Bronchial lymph node (tissue), 1 donor: ENCODE measurements around a stretch of chr9.

- PRO-cap: no peak
Measured at GRCh38 chr9:135280717-135280918, 193.2 kb downstream of the OLFM1 start.

GRCh38 chr9:135491021-135491453 lies 8.6 kb downstream of the PIERCE1 start:
- PRO-cap: no peak

DNA sequence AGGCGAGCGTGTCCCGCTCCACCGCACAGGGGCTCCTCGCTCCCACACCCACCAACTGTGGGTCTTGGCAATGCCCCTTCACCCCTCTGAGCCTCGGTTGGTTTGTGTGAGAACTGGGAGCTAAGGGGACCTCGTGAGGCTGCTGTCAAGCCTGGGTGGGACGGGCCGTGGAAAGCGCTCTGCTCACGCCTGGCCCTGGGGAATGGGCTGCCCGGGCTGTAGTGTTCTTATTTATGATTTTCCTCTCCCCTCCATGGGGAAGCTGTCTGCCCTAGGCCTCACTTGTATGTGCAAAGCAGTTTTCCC lies 7.1 kb downstream of the MRPS2 start:
- PRO-cap: no peak

DNA sequence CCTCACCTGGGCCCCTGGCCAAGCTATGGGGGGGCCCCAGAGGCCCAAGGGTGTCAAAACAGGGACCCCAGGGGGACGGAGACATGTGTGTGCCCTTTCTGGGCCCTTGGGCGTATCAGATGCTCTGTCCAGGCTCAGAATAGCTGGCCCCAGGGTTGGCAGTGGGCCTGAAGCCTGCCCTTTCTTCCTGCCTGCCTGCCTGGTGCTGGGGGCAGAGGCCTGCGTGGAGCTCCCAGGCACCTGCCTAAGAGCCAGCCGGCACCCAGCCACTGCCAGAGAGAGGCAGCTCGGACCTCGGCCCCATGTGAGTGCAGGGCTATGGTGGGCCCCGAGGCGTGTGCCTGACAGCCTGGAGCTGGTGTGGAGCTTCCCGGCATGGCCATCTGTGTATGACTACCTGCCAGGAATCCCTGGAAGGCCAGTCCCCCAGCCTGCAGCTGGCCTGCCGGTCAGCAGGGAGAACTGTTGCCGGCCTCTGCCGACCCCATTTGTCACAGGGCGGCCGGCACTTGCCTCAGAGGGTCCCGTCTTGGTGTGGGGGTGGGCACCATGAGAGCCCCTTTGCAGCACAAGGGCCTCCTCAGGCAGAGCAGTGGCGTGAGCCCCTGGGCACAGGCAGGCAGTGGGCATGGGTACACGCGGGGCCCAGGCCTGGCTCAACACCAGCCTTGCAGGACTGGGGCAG lies 42.0 kb downstream of the KCNT1 start:
- PRO-cap: no peak

DNA sequence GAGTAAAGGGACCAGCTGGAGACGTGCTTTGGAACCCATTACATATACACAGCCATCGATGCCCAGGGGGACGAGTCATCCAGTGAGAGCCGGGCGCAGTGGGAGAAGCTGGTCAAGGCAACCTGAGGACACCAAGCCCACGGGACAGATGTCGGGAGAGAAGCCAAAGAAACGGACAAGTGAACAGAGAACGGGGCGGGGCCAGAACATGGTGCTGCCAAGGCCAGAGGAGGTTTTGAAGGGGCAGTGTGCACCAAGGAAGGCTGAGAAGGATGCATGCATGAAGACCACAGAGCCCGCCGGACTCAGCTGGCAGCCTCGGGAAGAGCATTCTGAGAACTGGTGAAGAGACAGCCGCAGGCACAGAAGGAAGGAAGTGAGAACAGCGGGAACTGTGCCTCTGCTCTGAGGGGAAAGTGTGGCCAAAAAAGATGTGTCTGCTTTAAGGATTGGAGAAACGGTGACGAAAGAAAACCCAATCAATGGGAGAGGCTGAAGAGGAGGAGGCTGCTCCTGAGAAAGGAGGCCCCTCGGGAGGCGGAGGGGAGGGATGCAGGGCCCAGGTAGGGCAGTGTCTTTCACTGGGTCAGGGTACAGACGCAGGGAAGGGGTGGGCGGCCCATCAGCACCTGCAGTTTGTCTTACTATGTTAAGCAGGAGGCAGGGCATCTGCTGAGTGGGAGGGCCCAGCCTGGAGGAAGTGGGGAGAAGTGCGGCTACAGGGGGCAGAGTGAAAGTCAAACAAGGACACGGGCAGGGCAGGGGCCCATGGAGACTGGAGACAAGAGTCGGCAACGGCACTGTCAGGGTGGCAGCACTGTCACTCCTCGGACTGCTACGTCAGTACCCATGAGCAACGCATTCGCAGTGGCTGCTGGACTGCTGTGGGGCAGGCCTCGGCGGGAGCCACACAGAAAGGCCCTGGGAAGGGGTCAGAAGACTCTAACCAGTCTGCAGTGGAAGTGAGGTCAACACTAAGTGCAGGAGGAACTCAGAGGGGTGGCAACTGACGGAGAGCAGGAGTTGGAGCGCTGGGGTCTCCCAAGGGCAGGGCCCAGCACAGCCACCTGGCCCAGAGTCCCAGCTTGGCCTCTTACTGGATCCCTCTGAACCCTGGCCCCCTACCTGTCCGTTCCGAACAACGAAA lies 19.9 kb downstream of the CAMSAP1 start:
- PRO-cap: no peak

DNA sequence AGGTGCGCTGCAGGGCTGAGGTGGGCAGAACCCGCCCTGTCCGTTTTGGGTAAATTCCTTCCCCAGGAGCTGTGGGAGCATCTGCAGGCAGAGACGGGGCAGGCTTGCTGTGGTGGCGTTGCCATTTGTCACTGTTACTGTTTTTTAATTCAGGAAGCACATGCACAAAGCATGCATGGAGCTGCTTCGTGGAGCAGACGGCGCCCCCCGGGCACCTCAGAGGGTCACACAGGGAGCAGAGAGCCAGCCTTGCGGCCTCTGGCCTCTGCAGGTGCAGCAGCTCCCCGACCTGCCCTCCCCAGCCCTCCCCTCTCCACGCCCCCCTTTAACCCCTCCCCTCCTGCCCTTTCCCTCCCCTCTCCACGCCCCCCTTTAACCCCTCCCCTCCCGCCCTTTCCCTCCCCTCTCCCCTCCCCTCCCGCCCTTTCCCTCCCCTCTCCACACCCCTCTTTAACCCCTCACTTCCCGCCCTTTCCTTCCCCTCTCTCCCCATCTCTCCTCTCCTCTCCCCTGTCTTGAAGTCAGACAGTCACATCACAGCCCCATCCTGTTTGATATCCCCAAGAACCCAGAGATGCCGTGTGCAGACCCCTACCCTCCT lies 29.4 kb upstream of the UBAC1 start:
- PRO-cap: unidirectional peak, minus-strand start at position 300 of the sequence

DNA sequence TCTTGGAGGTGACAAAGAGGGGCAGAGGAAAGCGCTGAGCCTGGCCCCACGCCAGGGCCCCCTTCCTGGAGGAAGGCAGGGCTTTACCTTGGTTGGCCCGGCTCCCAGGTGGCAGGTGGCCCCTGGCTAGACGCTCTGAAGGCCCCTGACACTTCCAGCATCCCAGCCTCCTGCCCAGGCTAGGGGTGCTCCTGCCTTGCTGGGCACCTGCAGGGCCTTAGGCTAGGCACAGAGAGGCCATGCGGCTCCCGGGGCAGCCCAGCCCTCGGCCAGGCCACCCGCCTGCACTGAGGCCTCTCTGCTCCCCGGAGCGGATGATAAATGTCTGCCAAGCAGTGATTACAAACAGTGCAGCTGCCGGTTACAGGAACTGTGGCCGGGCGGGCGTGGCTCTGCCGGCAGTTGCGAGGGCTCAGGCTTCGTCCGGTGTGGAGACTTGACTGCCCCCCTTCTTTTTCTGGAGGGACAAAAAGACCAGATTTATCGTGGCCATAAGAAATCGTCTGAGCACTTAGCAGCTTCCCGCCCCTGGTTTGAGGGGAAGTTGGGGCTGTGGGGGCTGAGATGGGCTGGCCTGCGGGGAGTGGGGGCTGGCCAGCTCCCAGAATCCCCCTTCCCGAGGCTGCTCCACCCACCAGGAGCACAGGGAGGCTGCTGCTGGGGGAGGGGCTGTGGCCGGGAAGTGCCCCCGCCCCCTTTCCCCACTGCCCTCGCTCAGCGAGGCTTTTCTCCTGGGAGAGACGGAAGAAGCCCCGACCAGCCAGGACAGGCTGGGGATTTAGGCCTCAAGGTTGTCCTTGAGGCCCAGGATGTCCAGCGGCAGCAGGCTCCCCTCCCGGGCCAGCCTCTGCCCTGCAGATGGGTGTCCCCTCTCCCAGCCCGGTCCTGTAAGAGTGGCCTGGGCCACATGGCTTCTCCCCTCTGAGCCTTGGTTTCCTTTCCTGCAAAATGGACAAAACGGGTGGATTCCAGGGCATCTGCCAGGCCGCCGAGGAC lies 31.6 kb upstream of the UBAC1 start:
- PRO-cap: bidirectional peak, plus-strand start at position 737 of the sequence, minus-strand start at position 535 of the sequence

DNA sequence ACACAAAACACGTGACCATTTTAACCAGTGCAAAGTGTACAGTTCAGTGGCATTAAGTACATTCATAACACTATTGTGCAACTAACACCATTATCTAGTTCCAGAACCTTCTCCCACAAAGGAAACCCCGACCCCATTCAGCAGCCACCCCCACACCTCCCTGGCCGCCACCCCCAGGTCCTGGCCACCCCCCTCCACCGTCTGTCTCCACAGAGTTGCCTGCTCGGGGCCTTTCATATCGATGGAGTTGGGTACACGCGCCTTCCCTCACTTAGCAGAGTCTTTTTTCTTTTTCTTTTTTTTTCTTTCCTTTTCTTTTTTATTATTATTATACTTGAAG lies 33.7 kb upstream of the UBAC1 start:
- PRO-cap: no peak

GRCh38 chr9:136012017-136012646 lies 51.0 kb upstream of the UBAC1 start:
- PRO-cap: bidirectional peak, plus-strand start at chr9:136012395, minus-strand start at chr9:136012084

- PRO-cap: no peak
Measured at GRCh38 chr9:136052961-136053451, 42.1 kb downstream of the NACC2 start.

DNA sequence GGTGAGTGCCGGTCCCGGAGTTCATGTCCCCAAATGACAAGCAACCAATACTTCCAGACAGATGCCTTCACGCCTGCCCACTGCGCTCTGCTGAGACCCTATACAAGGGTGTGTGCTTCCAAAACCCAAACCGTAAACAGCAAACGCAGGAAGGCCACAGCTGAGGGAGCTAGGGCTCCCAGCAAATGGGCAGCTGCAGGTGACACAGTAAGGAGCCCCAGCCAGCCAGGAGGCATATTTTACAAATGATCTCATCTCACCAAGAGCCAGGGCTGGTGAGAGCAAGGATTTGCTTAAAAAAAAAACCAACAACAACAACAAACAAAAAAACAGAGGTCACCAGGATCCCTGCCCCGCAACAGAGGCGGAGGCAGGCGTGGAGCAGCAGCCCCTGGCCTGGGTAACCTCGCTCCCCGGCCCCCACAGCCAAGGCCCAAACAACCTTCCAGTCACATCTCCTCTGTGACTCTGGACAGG lies 3.5 kb downstream of the NACC2 start:
- PRO-cap: no peak

GRCh38 chr9:136117226-136118035 lies 1.2 kb downstream of the TMEM250 start:
- PRO-cap: no peak

DNA sequence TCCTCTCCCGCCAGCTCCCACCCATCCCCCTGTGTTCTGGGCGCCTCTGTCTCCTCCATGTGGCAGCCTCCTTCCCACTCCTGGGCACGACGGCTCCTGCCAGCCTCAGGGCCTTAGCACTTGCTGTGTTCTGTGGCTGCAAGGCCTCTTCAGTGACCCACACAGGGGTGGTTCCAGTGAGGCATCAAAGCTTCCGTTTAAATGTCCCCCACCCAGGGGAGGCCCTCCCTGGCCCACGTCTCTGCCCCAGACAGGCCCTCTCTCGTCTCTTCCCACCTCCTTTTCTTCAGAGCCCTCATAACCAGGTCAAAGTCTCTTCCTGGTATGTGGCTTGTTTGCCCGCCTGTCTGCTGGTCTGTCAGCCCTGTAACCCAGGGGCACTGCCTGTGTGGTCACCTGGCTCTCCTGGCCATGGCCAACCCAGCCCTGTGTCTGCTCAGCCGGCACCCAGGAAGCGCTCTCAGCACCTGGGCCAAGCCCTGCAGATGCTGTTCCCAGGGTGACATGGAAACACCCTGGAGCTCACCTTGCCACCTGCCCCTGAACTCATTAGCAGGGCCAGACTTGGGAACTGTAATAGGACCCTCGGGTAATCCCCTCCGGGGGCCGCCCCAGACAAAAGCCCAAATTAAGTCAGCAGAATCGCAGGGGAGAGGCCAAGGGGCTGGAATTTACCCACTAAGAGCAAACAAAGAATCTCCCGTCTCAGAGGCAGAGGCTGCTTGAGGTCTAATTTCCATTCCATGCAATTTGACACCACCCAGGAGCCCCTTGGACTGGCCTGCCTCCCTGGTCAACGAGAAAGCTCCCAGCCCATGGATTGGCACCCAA lies 33.7 kb downstream of the LHX3 start:
- PRO-cap: no peak

DNA sequence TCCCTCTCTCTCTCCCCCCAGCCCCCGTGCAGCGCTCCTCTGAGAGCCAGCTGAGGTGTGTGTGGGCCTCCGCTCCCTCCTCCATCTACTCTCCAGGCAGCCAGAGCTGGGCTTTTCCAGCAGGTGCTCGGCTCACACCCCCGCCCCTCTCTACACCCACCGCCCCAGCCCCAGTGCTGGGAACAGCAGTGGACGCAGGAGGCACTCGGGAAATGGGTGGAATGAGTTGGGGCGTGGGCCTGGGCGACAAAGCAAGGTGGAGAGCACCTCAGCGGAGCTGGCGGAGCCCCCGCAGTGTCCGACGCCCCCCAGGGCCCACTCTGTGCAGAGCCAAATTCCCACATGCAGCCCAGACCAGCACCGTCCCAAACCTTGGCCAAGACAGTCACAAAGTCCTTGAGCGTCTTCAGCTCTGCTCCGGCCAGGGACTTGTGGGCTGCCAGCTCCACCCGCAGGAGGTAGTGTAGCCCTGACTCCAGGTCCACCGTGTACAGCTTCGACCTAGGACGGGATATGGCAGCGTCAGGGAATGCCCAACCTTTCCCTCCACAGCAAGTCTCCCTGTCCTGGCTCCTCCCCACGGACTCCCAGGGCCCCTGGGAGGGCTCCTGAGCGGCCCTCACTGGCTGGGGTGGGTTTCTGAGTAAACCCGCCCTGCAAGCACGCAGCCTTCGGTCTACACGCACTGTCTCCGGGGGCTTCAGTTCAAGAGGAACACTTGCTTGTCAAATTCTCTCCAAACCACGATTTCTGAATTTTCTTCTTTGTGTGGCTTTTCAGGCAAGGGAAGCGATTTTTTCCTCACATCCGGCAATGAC lies 13.6 kb upstream of the LHX3 start:
- PRO-cap: no peak

- PRO-cap: no peak
Measured at GRCh38 chr9:136437353-136438089, 2.1 kb downstream of the INPP5E start.

DNA sequence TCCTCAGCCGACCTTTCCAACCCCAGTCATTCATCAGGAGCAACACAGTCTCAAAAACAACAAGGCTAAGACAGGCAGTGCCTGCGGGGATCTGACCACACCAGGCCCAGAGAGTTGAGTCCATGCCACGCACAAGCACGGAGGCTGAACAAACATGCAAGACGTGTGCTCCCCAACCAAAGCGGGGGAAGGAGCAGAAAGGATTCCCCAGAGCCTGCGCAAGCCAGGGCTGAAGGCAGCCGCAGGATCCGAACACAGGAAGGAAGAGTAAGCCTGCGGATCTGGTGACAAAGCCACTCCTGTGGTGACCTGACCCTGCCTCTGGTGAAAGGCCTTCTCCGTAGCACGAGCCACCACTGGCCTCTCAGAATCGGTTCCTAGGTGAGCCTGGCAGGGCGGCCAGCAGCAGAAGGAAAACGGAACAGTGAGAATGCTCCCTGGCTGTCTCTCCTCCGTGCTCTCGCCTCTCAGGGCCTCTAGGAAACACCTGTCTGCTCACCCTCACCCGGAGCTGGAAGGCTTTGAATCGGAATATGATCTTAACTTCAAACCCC lies 12.8 kb downstream of the SEC16A start:
- PRO-cap: no peak

DNA sequence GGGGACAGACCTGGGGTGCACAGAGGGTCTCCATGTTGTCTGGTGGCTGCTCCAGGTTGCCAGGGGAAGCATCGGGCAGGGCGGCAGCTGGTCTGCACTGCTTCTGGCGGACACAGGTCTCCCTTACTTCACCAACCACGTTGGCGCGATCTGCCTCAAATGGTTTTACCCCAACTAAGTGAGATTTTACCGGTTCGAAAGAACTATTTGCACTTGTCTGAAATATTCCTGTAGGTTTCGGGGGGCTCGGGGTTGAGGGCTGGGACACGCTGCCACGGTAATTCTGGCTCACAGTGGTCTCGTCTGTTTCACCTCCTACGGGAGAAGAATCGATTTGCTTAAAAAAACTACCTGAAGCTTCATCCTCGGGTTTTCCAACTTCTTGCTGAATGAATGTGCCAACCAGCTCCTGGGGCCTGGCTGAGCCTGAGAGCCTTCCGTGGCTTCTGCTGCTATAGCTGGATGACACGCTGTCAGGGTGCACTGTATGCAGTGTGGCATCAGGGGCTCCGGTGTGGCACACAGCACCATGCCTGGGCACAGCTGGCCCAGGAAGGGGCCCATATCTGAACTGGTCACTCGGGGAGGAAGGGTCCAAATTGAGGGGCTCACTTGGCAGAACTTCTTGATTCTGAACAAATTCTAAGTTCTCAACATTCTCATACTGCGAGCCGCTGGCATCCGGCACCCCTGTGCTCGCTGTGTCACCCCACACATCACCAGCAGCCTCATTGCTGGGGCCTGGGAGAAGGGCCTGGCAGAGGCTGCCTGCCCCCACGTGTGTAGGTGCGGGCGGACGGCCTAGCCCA lies 7.0 kb downstream of the SEC16A start:
- PRO-cap: no peak

DNA sequence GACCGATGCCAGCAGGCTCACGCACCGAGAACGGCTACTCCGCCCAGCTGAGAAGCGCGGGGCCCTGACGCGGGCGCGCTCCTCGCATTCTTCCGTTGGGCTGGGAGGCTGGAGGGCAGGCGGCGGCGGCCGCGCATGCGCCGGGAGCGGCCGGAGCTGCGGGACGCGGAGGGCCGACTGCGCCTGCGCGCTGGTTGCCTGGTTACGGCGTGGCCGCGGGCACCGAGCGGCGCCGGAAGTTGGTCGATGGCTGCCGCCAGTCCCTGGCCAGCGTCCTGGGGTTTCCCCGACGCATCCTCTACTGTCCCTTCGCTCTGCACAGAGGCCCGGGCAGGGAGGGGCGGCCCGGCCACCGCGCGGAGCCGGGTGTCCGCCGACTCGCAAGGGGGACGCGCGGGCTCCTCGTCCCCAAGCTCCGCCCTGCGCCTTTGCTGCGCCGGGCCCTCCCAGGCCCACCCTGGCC lies 865 bp upstream of the SEC16A start:
- PRO-cap: bidirectional peak, plus-strand start at position 222 of the sequence, minus-strand start at position 94 of the sequence

GRCh38 chr9:136508996-136509760 lies 26.3 kb upstream of the SEC16A start:
- PRO-cap: no peak

GRCh38 chr9:136564357-136565181 lies 18.7 kb upstream of the NOTCH1 start:
- PRO-cap: no peak